Aortic smooth muscle cell (primary cell): ENCODE measurements around a stretch of chr1.

DNA sequence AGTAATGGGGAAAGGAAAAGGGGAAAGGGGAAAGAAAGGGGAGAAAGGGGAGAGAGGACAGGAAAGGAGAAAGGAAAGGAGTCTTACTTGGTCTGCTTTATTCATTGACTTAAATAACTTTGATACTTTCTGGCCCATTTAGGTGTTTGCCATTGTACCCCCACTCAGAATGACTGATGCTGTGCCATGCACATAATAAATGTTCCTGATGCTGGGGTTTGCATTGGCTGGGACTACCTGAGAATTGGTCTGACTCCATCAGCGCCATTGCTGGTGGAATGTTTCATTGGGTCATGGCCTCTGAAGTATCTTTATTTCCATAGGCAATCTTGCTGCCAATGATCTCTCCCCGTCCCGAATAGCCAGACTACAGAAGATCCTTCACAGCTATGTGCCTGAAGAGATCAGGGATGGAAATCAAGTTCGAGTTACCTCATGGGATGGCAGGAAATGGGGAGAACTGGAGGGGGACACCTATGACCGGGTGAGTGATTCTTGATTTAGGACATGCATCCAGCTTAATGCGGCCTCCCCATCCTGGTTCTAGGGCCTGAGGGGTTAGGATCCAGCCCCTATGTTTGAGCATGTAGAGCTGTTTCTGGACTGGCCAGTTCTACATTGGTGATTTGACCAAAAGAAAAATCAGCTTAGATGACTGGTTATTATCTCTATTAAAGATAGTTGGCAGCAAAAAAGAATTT lies 12.1 kb downstream of the NSUN4 start:
- RRBS: no CpG with 5 or more reads among the region's 6 CpGs

DNA sequence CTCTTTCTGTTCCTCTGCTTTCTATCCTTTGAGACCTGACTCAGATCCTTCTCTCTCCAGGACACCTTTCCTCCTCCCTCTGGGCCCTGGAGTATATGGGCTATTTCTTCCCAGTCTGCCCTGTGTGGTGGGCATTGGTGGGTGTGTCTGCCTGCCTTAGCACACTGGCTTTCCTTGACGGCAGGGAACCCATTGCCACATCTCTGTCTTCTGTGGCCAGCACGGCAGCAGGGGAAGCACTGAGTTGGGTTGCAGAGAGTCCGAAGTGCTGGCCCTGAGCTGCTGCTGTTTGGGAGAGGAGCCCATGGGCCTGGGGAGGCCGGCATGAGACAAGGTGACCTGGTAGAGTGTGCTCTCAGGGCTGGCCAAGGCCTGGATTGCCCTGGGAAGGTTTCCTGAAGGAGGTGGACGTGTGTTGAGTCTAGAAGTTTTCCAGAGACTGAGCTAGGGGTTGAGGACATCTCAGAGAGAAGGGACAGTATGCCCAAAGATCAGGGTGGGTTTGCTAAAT lies 20.1 kb downstream of the FAAH start:
- RRBS: no CpG with 5 or more reads among the region's 5 CpGs

DNA sequence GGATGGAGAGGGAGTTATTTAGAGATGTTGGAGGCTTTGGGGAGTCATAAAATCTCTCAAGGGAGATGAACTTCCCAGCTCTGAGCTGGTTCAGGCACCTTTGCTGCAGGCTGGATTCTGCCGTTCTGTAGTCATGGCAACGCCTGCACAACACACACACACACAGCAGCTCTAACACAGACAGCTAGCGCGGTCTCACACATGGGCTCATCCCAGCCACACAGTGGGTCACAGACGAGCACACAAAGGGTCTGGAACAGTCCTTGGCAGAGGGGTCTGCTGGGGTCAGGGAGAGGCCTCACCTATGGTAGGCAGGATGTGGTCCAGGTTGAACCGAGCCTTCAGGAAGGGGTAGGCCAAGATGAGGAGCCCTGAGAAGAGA lies 1.8 kb downstream of the KNCN start:
- RRBS: no CpG with 5 or more reads among the region's 6 CpGs

- RRBS: no CpG with 5 or more reads among the region's 3 CpGs
These were observed 14.6 kb downstream of the ATPAF1 start for GRCh38 chr1:46653484-46654094.

- RRBS: no CpG with 5 or more reads among the region's 4 CpGs
These were observed 3.2 kb downstream of the ATPAF1 start for GRCh38 chr1:46664869-46665410.

- RRBS: no CpG with 5 or more reads among the region's 5 CpGs
These were observed 20.1 kb downstream of the TEX38 start for GRCh38 chr1:46691674-46692331.

DNA sequence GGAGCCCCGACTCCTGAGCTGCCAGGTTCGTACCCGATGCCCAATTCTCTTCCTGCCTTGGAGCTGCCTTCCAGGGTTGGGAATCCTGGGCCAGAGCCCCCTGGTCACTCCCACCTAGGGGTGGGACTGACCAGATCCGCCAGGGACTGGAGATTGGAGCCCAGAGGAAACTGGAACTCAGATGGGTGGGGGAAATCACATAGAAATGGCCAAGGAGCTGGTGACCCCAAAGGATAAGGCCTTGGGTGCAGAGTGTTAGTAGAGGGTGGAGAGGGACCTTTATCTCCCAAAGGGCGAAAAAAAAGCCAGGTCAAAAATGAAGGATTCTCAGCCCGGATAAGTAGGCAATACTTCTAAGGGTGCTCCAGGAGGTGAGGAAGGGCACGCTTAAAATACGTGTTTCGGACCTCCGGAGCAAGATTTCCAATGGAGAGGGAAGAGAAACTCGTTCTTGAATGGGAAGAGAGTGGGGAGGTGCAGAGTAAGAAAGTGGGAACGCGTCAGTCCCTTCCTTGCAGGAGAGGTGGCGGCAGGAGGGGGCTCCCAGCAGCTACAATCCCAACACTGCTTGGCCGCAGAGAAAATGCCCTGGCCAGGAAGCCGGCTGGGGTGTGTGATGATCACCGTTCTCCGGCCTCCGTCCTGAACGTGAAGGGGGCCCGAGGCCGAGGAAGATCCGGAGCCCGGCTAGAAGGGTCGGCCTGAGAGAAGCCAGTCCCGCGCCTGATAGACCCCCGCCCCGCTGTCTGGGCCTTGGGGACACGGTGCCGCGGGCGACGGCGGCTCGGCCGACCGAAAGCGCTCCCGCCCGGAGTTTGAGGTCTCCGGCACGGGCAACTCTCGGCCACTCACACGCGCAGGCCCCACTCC lies 572 bp downstream of the EFCAB14 start:
- RRBS: 1% methylated on average over 14 of the region's 46 CpGs

- RRBS: no CpG with 5 or more reads among the region's 1 CpG
These were observed 30.4 kb upstream of the EFCAB14 start for GRCh38 chr1:46749348-46749779.

GRCh38 chr1:46900093-46900542 lies 41.2 kb downstream of the CYP4A11 start:
- RRBS: no CpG with 5 or more reads among the region's 2 CpGs

GRCh38 chr1:46986327-46986997 lies 37.0 kb upstream of the CYP4X1 start:
- RRBS: no CpG with 5 or more reads among the region's 2 CpGs

DNA sequence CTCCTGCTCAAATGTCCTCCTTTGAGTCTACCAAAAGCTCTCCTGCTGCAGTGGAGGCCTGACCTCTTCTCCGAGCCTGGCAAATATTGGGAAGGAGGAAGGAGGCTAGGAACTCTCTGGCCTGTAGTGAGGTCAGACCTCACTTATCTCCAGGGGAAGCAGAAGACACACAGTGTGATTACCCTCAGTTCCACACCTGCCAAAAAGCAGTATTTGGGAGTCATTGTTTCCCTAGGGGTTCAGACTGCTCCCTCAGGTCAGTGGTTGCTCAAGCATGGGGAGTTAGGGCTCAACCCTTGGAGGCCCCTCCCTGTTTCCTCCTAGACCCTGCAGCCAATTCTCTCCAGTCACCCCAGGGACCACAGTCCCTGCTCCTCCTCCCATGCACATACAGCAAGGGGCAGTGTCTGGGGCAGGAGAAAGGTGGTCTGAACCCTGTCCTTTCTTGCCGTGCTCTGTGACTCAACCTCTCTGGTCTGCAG lies 1.2 kb downstream of the PDZK1IP1 start:
- RRBS: no CpG with 5 or more reads among the region's 2 CpGs

DNA sequence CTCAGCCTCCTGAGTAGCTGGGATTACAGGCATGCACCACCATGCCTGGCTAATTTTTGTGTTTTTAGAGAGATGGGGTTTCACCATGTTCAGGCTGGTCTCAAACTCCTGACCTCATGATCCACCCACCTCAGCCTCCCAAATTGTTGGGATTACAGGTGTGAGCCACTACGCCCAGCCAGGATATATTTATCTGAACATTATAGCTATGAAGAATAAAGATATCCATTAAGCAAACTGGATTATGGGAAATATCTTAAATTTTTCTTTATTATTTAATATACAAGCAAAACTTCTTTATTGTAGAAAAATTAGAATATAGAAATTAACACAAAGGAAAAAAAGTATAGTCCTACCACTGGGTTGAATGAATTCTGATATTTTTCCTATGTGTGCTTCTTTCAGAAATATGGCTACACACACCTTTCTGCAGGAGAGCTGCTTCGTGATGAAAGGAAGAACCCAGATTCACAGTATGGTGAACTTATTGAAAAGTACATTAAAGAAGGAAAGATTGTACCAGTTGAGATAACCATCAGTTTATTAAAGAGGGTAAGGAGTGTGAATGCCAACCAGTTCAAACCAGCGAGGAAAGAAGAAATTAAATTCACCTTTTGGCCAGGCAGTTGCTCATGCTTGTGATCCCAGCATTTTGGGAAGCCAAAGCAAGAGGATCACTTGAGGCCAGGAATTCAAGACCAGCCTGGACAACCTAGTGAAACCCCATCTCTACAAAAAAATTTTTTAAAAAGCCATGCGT lies 34.7 kb downstream of the CMPK1 start:
- RRBS: no CpG with 5 or more reads among the region's 4 CpGs

- RRBS: 13% methylated on average over 3 of the region's 33 CpGs
These were observed 3.6 kb upstream of the FOXD2 start for GRCh38 chr1:47434194-47434708.

DNA sequence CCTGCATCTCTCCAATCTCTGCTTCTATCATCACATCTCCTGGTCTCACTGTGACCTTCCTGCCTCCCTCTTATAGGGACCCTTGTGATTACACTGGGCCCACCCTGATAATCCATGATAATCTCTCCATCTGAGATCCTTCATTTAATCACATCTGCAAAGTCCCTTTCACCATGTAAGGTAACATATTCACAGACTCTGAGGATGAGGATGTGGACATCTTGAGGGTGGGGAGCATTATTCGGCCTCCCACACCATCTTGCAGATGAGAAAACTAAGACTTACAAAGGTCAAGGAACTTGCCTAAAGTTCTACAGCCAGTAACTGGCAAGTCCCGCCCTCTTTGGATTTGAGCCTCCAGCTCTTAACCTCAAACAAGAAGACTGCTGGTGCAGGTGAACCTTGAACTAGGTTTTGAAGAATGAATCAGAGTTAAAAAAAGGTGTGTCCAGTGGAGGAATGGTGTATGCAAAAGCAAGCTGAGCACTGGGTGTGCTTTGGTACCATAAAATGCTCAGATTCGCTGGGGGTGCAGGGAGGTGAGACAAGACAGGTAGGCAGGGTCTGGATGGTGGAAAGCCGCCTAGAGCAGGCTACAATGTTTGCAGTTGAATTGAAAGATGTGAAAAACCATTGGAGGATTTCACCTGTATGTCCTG lies 39.6 kb downstream of the FOXD2 start:
- RRBS: no CpG with 5 or more reads among the region's 4 CpGs

- RRBS: 14% methylated on average over 4 of the region's 22 CpGs
These were observed 140.3 kb downstream of the FOXD2 start for GRCh38 chr1:47577979-47578692.

- RRBS: no CpG with 5 or more reads among the region's 5 CpGs
These were observed 267.9 kb downstream of the FOXD2 start for GRCh38 chr1:47705645-47706285.

DNA sequence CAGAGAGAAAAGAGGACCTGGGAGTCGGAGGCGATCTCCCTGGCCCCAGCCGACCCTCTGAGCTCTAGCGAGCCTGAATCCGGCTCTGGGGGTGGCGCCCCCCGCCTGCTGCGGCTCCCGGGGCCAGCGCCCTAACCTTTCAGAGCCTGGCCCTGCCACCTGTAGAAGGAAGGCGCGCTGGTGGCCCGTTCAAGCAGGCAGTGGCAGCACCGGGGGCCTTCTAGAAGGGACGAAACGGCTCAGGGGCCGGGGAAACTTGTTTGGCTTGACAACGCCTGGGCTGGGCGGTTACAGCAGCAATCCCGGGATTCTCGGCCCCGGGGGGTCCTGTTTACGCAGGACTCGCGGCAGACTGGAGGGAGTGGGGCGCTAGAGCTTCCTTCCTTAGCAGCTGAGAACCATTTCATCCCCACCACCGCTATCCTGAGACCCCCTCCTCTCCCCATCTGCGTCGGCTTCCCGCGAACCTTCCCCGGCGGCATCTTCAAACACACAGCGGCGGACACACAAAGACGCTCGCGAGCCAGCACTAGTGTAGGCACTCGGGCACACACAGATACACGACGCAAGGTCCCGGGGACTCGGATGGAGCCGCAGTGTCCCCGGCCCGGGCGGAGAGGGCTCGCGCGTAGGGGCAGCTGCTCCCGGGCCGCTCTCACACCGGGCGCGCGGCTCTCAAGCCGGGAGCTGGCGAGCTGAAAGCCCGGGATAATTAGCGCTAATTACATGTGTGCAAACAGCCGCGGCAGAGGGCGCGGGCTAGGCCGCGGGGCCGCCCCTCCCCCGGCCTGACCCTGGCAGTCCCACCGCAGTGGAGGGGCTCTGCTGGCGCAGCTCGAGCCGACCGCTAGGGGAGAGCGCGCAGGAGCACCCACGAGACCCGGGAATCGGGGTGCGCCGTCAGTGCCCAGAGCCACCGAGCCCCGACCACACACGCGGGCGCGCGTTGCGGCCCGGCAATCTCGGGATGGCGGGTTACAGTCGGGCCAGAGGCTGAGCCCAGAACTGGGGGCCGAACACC lies 271.3 kb downstream of the FOXD2 start:
- RRBS: 2% methylated on average over 55 of the region's 93 CpGs

GRCh38 chr1:47713380-47713687 lies 275.5 kb downstream of the FOXD2 start:
- RRBS: no CpG with 5 or more reads among the region's 3 CpGs

DNA sequence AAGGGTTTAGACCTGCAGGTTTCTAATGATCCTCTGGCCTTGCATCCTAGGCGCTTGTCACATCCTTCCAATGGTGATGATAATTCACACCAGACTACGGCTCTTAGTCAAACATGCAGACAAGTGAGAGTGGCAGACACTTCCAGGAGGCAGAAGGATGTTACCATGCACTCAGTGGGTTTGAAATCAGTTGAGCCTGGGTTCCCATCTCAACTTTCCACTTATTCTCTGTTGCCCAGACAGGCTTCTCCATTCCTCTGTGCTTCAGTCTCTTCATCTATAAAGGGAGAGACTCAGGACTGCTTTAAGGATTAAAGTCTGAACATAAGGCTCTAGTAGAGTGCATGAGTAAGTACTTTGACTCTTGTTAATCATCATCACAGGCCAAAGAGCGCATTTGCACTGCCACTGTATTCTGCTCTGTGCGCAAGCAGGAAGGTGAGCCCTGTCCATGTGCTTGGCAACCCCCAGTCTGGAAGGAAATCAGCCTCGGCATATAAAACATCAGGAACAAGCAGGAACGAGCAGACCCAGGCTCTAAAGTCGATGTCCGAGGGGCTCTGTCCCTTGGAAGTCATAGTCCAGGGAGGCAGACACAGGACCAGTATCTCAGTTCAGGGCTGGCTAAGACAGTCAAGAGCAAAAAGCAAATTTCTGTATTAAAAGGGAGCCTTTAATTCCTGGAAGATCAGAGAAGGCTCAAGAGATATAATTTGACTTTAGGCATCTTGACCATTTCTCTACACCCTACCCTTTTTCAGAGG lies 131.3 kb downstream of the TRABD2B start:
- RRBS: no CpG with 5 or more reads among the region's 8 CpGs

DNA sequence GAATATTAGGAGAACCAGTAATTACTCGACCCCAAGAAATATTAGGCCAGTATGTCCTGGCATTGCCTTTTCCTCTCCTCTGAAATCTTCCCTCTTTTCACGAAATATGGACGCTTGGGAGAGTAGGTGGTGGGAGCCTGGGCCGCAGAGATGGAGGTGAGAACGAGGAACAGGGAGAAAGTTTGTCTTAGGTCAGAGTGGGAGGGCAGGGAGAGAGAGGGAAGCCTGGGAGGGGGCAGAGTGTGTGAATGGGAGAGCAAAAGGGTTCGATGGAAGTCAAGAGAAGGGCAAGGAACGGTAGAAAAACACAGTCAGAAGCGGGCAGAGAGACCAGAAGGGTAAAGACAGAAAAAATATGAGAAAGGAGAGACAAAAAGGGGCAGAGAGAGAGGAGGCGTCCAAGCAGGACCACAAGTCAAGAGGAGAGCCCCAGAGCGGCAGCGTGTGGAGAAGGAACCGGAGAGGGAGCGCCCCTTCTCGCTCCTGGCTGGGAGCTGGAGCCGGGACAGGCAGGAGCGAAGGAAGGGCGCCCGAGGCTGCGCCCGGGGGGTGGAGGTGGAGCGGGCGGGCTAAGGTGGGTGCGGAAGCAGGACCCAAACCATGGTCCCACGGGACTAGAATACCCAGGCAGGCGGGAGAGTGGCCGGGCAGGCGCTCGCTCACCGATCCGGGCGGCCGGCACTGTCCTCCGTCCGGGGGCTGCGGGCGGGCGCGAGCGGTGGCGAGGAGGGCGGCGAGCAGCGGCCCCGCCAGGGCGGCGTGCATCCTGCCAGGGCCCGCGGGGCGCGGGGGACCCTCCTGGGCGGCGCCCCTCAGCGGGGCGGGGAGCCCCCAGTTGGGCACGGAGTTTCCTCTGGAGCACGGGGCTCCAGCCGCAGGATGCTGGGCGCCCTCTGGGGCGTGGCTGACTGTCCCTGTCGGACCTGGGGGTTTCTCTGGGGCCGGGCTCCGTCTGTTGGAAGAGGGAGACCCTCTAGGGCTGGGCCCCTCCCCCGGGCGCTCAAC lies 858 bp downstream of the TRABD2B start:
- RRBS: 4% methylated on average over 16 of the region's 64 CpGs